SK-N-SH (cell line): ENCODE results near the genes USP9X and GPR34.

DNA sequence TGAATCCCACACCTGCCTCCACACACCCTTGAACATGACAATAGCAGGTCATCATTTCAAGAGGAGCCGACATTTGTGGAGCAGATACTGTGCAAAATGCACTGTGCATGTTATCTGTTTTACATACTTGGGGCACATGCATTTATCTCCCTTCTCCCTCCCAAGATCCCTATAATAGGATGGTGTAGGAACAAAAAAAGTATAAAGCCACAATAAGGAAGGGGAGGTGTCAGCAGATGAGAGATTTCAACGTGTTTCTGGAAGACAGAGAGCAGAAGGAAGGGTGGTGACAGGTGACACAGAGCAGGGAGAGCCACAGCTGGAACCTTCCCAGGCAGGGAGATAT lies 107.5 kb downstream of the BCOR start:
- RRBS = no CpG with 5 or more reads among the region's 2 CpGs
CAGE:
- cytosol, long polyA plus RNA = no peak
- long polyA plus RNA = no peak
- nucleus, long polyA plus RNA = no peak

DNA sequence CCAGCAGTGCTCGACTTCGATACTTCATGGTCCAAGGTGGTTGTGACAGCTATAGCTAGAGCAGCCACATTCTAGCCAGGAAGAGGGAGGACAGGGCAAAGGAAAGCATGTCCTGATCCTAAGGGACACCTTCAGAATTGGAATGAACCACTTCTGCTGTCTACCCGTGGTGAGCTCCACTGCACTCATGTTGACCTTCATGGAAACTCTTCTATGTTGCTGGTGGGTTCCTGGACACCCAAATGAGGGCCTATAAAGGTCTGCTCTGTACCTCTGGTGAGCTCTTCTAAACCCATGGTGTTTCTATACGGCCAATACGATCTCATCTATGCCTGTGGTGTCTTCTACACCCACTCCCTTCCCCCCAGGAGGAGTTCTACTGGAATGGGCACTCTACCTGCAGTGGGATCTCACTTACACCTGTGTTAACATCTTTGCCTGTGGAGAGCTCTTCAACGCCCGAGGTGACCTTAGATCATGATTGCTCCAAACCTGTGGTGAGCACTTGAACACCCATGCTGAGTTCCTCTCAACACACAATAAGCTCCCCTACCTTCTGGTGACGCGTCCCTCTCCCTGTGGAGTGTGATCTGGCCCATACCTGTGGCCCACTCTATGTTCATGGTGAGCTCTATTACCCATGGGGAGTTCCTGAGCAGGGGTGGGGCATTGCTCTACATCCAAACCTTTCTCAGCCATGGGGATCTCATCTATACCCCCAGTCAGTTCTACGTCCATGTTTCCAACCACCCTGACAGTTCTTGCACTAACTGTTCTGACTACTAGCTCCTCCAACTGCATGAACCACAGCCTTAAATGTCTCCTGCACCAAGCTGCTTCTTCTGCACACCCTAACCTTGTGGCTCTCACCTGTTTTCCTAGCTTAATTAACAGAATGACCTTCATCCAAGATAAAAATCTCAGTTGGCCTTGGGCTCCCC lies 48.6 kb downstream of the BCOR start:
- RRBS = no CpG with 5 or more reads among the region's 10 CpGs
CAGE:
- cytosol, long polyA plus RNA = no peak
- long polyA plus RNA = no peak
- nucleus, long polyA plus RNA = no peak

- RRBS = 10% methylated on average over 1 of the region's 14 CpGs
CAGE:
- cytosol, long polyA plus RNA = no peak
- long polyA plus RNA = no peak
- nucleus, long polyA plus RNA = no peak
These were observed 909 bp downstream of the BCOR start for GRCh38 chrX:40096962-40097136.

DNA sequence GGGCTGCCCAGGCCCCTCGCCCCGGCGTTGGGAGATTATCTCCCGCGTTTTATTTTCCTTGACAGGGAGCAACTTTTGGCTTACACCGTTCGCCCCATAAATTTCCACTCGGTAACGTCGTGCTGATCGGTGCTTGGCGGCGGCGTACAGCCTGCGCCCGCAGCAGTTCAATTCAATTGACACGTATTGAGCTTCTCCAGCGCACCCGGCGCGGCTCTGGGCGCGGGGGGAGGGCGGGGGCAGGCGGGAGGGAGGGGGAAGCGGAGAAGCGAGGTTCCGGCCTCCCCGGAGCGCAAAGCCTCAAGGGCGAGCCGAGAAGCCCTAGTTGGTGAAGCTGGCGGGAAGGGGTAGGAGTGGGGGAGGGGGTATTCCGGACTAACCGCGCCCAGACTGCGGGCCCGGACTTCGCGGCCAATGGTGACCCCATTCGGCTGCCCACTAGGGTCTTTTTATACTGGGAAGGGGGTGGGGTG lies 1.3 kb upstream of the BCOR start:
- RRBS = 14% methylated on average over 8 of the region's 41 CpGs
CAGE:
- cytosol, long polyA plus RNA = no peak
- long polyA plus RNA = no peak
- nucleus, long polyA plus RNA = no peak

GRCh38 chrX:40100751-40101607 lies 3.2 kb upstream of the BCOR start:
- RRBS = 31% methylated on average over 4 of the region's 25 CpGs
CAGE:
- cytosol, long polyA plus RNA = no peak
- long polyA plus RNA = no peak
- nucleus, long polyA plus RNA = no peak

- RRBS = 19% methylated on average over 31 of the region's 57 CpGs
CAGE:
- cytosol, long polyA plus RNA = no peak
- long polyA plus RNA = no peak
- nucleus, long polyA plus RNA = no peak
These were observed 8.0 kb upstream of the BCOR start for GRCh38 chrX:40105605-40106379.

DNA sequence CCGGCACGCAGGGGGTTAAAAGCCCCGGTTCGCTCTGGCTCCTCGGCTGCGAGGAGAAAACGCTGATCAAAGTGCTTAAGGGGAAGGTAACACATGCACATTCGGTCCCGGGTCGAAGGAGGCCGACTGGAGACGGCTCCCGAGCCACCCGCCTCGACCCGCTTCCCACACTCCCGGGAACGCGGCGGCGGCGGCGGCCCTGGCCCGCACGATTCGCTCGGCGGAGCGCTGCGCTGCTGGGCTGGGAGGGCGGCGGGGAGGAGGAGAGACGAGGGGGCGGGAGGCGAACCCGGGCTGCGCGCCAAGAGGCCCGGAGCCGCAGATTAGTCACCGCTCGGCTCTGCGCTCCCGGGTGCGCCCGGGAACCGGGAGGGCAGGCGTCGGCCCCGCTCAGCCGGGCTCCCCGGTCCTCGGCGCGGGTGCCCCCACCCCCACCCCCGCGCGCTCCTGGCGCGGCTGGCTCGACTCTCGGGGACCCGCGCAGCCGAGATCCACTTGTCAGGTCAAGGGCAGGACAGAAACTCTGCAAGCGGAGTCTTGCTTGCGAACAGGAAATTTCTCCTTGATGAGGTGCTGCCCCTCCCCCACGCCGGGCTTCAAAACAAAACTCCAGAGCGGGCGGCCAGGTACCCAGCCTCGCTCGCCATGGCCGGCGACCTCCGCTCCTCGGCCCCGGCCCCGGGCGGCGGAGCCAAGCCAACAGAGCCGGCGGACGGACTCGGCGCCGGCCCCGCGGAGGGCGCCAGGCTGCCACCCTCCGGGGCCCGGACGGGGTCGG lies 11.3 kb upstream of the BCOR start:
- RRBS = 16% methylated on average over 28 of the region's 94 CpGs
CAGE:
- cytosol, long polyA plus RNA = no peak
- long polyA plus RNA = no peak
- nucleus, long polyA plus RNA = no peak

DNA sequence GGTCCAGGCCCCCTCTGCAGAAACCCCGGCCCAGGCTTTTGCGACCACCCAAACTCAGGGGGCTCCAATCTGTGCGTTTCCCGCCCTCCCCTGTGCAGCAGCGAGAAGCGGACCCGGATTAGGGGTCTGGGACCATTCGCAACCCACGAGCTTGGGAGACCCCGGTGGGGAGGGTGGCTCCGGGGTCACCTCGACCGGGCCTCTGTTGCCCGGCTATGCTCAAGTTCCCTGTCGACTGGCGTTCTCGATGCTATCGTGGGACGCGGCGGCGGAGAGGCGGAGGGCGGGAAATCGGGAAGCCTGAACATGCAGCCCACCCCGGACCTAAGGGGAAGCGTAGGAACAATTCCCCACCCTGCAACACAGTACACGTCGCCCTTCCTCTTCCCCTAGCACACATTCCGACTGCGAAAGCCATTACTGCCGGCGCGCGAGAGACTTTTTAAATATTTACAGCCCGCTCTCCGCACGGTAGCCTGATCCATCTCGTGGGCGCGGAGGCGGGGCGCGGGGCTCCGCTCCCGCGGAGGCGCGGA lies 48.0 kb upstream of the BCOR start:
- RRBS = 11% methylated on average over 22 of the region's 49 CpGs
CAGE:
- cytosol, long polyA plus RNA = no peak
- long polyA plus RNA = no peak
- nucleus, long polyA plus RNA = no peak

DNA sequence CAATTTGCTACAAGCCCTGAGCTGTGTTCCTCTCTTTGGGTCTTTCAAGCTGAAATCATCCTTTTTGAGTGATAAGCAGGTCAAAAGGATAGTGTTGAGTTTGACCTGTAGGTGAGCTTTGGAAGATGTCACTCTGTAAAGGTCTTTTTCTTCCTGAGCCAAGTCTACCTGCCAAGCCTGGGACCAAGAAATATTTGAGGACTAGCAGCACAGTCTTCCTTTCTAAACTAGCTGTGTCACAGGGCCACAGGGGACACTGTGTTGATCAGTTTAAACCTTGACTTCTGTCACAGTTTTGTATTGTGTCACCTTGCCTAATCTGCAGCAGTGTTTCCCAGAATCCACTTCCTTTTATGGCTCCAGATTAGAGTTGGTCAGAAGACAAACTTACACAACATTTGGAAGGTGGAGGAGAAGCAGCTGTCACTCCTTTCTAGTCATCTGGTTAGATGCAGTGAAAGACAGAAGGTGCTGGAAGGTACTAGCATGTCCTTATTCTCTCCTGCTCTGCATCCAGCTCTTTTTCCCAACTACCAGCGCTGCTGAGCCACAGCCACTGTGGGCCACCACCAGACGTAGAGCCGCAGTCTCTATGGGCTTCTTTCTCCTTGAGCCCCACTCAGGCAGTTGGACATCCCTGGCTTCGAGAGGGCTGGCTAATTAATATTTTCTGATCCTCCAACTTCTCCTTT lies 143.1 kb upstream of the BCOR start:
- RRBS = no CpG with 5 or more reads among the region's 4 CpGs
CAGE:
- cytosol, long polyA plus RNA = no peak
- long polyA plus RNA = no peak
- nucleus, long polyA plus RNA = no peak

GRCh38 chrX:40434751-40435416 lies 145.9 kb upstream of the ATP6AP2 start:
- RRBS = no CpG with 5 or more reads among the region's 20 CpGs
CAGE:
- cytosol, long polyA plus RNA = no peak
- long polyA plus RNA = no peak
- nucleus, long polyA plus RNA = no peak

- RRBS = no CpG with 5 or more reads among the region's 4 CpGs
CAGE:
- cytosol, long polyA plus RNA = no peak
- long polyA plus RNA = no peak
- nucleus, long polyA plus RNA = no peak
These were observed 14.6 kb upstream of the MED14 start for GRCh38 chrX:40749887-40750370.

DNA sequence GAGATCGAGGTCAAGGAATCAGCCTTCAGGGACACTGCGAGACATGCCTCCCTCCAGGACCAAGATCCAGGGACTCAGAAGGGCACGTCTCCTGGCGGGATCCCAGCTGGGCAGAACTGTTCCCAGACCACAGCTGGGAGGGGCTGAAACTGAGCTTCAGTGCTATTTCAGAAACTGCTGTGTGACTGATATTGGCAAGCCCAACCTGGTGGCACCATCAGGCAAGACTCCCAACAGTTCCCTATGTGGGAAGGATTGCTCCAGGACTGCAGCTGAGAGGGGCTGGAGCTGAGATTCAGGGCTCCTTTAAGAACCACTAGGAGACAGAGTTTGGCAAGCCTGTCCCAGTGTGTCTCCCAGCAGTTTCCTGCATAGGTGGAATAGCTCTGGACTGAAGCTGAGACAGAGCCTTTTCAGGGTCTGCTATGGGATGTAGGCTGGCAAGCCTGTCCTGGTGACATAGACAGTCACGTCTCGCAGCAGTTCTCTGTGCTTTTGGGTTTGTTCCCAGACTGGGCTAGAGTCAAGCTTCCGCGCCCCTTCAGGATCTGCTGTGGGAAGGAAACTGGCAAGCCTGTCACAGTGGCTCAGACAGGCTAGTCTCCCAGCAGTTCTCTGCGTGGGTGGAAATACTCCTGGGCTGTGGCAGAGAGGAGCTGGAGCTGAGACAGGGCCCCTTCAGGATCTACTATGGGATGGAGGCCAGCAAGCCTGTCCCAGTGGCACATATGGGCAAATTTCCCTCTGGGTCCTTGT lies 20.1 kb upstream of the MED14 start:
- RRBS = no CpG with 5 or more reads among the region's 9 CpGs
CAGE:
- cytosol, long polyA plus RNA = no peak
- long polyA plus RNA = no peak
- nucleus, long polyA plus RNA = no peak

GRCh38 chrX:41026682-41027262 lies 58.5 kb upstream of the USP9X start:
- RRBS = no CpG with 5 or more reads among the region's 5 CpGs
CAGE:
- cytosol, long polyA plus RNA = no peak
- long polyA plus RNA = no peak
- nucleus, long polyA plus RNA = no peak

- RRBS = 2% methylated on average over 57 of the region's 106 CpGs
CAGE:
- cytosol, long polyA plus RNA = no peak
- long polyA plus RNA = no peak
- nucleus, long polyA plus RNA = no peak
These were observed at the start of gene USP9X for GRCh38 chrX:41085013-41085967. Gene USP9X, plus strand, starts transcription at chrX:41085445.

- RRBS = no CpG with 5 or more reads among the region's 4 CpGs
CAGE:
- cytosol, long polyA plus RNA = no peak
- long polyA plus RNA = no peak
- nucleus, long polyA plus RNA = no peak
These were observed 6.6 kb downstream of the USP9X start for GRCh38 chrX:41091634-41092424.

DNA sequence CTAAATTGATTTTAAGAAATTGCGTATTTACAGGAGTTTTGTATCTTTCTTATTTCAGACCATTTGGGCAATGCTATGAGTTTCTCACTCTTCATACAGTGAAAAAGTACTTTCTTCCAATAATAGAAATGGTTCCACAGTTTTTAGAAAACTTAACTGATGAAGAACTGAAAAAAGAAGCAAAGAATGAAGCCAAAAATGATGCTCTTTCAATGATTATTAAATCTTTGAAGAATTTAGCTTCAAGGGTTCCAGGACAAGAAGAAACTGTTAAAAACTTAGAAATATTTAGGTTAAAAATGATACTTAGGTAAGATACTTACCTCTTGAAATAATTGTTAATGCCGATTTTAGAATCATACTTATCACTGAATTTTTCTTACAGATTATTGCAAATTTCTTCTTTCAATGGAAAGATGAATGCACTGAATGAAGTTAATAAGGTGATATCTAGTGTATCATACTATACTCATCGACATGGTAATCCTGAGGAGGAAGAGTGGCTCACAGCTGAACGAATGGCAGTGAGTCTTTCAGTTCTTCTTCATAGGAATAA lies 55.7 kb downstream of the USP9X start:
- RRBS = no CpG with 5 or more reads among the region's 4 CpGs
CAGE:
- cytosol, long polyA plus RNA = no peak
- long polyA plus RNA = no peak
- nucleus, long polyA plus RNA = no peak

GRCh38 chrX:41221265-41222360 lies 112.3 kb upstream of the DDX3X start:
- RRBS = no CpG with 5 or more reads among the region's 6 CpGs
CAGE:
- cytosol, long polyA plus RNA = no peak
- long polyA plus RNA = no peak
- nucleus, long polyA plus RNA = no peak

GRCh38 chrX:41559305-41560165 lies 112.4 kb downstream of the NYX start:
- RRBS = no CpG with 5 or more reads among the region's 7 CpGs
CAGE:
- cytosol, long polyA plus RNA = no peak
- long polyA plus RNA = no peak
- nucleus, long polyA plus RNA = no peak

- RRBS = no CpG with 5 or more reads among the region's 8 CpGs
CAGE:
- cytosol, long polyA plus RNA = no peak
- long polyA plus RNA = no peak
- nucleus, long polyA plus RNA = no peak
These were observed at the start of gene GPR34 for GRCh38 chrX:41688793-41689618. Gene GPR34, plus strand, starts transcription at chrX:41688973.

DNA sequence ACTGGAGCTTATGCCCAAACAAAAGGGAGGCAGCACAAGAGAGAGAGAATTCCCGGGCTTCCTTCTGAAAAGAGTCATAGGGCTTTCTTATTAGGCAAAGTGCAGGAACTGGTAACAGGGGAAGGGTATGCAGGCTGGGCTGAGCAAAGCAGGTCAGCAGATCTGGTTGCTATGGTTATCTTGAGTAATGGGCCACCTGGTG lies 5.3 kb upstream of the GPR82 start:
- RRBS = no CpG with 5 or more reads among the region's 1 CpG
CAGE:
- cytosol, long polyA plus RNA = no peak
- long polyA plus RNA = no peak
- nucleus, long polyA plus RNA = no peak